Measurements from ENCODE around the genes MAPRE1 and SNTA1.

- PRO-cap, 2 experiments, result no peak in any of the 2 experiments
Measured at GRCh38 chr20:32331894-32333121, 25.8 kb upstream of the ASXL1 start.

- PRO-cap, 2 experiments, result no peak in any of the 2 experiments
Measured at GRCh38 chr20:32363315-32364146, 5.4 kb downstream of the ASXL1 start.

DNA sequence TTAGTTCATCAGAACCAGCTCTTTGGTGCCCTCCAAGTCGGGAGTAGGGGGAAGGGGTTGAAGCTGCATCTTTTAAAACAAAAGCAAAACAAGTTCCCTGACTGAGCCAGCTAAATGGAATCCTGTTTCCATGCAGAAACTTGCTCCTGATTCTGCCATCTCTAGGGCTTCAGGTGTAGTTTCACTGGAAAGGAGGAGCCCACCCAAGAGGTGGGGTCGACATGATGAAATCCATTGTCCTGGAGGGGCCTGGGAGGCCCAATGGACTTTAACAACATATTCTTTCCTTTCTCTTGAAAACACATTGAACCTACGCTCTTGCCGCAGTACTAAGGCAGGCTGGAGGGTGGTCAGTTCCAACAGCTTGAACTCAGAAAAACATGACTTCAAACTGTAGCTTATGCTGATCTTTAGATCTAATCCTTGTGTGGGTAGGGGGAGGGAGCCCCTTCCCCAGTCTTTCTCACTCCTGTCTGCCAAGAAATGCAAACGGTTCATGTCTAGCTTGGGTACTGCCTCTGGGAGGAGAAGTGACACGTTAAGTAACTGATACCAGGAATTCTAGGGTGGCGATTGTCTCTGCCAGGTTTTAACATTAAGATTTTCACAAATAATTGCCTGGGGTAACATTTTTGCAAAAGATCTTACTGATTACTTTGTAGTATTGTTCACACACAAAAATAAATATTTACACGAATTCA is 86.9 kb downstream of the ASXL1 start:
- PRO-cap, 2 experiments, result no peak in any of the 2 experiments

- PRO-cap, 2 experiments, result no peak in any of the 2 experiments
Measured at GRCh38 chr20:32457884-32458811, 100.0 kb downstream of the ASXL1 start.

GRCh38 chr20:32474504-32475022 is 110.6 kb downstream of the NOL4L start:
- PRO-cap, 2 experiments, result peak in 1 of 2 experiments; most common minus-strand start chr20:32474935 (in 1)

DNA sequence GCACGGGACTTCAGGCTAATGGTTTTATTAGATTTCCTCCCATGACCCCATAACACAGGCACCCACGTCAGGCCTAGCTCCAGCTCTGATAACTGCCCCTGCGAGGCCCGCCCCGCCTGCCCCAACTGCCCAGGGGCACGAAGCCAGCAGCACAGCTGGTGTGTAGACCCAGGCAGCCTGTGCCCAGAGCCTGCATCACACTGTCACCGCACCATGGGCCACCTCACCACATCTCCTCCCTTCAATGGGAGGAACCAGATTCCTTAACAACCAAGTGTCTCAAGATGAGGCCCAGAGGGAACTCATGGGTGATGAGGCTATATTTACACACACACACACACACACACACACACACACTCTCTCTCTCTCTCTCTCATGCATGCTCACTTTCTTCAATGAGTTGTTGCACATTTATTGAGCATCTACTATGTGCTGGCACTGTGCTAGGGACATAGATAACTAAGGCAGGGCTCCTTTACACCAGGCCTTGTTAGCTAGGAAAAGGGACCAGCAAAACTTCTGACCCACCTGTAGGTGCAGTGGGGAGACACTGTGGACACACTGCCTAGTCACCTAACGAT is 107.1 kb downstream of the NOL4L start:
- PRO-cap, 2 experiments, result no peak in any of the 2 experiments

GRCh38 chr20:32511028-32511482 is 74.1 kb downstream of the NOL4L start:
- PRO-cap, 2 experiments, result no peak in any of the 2 experiments

DNA sequence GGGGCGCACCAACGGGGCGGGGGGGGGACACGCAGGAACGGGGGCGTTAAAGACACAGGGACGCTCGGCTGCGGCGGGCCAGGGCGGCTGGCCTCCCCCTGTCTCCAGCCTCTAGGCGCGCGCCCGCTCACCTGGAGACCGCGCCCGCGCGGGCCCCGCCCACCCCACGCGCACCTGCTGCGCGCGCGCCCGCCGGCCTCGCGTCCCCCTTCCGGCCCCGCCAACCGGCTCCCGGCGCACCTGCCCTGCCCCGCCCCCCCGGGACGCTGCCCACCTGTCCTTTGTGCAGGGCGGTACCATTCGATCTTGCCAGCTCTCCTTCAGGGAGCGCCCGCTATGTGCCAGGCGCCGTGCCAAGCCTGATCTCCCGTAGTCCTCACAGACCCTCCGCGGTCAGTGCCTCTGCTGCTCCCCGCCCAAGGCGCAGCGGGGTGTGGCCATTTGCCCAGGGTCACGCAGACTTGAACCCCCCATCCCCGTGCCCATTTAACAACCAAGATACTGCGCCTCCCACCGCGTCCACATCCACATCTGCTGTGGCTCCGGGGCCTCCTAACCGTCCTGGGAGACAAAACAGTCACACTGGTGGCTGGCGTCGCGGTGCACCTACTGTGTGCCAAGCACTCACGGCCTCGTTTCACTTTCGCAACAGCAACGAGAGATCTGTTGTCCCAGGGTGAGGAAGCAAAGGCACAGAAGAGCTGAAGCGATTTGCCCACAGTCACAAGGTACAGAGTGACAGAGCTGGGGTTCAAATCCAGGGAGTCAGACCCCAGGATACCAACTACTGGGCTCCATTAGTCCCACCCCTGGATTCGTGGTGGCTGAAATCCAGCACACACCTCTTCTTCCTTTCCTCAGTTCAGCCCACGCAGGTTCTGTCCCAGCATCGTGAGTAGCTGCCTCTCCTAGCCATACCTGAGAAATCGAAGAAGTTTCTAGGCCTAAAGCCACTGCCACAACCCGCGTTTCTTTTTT is 48.0 kb downstream of the NOL4L start:
- PRO-cap, 2 experiments, result peak in 2 of 2 experiments; most common minus-strand start position 113 of the sequence (in 2)

GRCh38 chr20:32559834-32560304 is 25.3 kb downstream of the NOL4L start:
- PRO-cap, 2 experiments, result no peak in any of the 2 experiments

DNA sequence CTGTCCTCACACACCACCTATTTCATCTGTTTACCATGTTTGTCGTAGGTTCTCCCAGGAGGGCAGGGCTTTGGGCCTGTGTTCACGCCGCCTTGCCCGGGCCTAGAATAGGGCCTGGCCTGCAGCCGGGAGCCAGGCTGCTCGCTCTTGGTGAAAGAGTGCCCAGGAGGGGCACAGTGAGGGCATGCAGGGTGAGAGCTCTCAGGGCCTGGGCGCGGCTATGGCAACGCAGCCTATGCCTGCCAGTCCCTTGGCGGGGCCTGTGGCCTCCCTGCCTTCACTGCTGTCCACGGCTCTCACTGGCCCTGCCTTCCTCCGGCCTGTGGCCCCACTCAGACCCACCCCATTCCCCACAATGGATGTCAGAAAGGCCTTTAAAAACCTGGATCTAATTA is 22.6 kb upstream of the NOL4L start:
- PRO-cap, 2 experiments, result no peak in any of the 2 experiments

GRCh38 chr20:32672248-32673052 is 1.3 kb downstream of the C20orf203 start:
- PRO-cap, 2 experiments, result no peak in any of the 2 experiments

- PRO-cap, 2 experiments, result no peak in any of the 2 experiments
Measured at GRCh38 chr20:32796111-32797116, 23.3 kb upstream of the MAPRE1 start.

DNA sequence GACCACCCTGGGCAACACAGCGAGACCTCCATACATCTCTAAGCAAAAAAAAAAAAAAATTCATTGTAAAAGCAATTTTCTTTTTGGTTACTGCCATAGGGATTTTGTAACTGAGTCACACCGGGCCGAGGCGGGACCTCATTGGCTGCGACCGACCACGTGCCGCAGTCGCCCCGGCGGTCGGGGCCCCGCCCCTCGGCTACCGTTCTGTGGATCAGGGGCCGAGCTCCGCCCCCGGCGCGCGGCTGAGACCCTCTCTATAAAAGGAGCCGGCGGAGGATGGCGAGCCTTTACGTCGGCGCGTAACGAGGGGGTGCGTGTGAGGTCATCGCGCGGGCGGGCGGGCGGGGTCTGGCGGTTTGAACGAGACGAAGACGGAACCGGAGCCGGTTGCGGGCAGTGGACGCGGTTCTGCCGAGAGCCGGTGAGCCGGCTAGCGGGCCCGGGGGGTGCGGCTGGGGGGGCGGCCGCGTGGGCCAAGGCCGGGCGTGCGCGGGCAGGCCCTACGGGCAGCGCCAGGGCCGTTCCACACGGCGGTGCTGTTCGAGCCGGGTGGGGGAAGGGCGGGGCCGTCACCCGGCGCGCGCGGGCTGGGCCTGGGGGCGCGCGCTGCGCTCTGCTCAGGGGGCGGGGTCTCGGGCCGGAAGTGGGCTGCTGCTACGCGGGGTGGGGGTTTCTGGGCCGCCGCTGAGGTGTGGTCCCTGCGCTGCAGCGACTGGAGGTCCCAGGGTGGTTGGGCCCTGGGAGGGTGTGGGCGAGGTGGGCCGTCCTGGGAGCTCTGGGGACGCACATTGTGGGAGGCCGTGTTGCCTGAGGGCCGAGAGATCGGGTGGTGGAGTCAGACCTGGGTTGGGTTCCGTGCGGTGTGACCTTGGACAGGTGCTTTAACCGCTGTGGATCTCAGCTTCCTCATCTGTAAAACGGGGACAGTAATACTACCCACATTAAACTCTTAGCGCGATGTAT is at the start of gene MAPRE1:
MAPRE1 (plus strand) TSS at position 350 of the 966 bp plus-strand sequence.
- PRO-cap, 2 experiments, result peak in 2 of 2 experiments; most common plus-strand start position 362 of the sequence (in 2)

DNA sequence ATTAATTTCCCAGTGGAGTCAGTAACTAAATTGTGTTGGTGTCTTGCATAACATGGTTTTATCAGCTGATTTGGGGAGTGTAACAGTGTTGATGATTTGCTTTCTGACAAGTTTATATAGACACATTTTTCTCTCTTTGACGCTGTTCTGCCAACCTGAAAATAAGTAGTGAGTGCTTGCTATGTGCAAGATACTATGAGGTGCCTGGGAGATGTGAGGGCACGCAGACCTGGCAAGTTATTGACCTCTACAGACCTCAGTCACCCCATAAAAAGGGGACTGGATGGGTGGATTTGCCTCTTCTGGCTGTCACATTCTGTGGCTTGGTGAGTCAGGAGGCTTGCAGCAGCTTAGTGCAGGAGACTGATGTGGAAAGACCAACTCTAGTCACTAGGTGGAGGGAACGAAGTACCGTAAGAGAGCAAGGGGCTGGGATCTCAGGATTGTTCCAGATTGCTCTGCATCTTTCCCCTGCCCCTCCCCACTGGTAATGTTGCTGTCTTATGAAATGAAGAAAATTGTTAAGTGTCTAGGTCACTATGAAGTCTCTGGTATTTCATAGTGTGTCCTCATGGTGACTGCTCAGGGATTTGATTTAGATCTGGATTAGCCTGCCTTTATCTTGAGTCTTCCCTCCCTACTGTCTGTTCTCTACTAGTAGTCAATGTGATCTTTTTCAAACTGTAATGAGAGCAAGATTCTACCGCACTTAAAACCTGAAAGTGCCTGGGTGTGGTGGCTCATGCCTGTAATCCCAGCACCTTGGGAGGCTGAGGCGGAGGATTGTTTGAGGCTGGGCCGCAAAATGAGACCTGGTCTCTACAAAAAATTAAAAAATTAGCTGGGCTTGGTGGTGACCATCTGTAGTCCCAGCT is 3.4 kb downstream of the MAPRE1 start:
- PRO-cap, 2 experiments, result no peak in any of the 2 experiments

DNA sequence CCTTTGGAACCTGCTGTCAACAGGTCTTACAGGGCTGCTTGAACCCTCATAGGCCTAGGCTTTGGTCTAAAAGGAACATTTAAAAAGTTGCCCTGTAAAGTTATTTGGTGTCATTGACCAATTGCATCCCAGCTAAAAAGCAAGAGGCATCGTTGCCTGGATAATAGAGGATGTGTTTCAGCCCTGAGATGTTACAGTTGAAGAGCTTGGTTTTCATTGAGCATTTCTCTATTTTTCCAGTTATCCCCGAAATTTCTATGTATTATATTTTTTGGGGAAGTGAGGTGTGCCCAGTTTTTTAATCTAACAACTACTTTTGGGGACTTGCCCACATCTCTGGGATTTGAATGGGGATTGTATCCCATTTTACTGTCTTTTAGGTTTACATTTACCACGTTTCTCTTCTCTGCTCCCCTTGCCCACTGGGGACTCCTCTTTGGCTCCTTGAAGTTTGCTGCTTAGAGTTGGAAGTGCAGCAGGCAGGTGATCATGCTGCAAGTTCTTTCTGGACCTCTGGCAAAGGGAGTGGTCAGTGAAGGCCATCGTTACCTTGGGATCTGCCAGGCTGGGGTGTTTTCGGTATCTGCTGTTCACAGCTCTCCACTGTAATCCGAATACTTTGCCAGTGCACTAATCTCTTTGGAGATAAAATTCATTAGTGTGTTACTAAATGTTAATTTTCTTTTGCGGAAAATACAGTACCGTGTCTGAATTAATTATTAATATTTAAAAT is 9.3 kb upstream of the EFCAB8 start:
- PRO-cap, 2 experiments, result no peak in any of the 2 experiments

DNA sequence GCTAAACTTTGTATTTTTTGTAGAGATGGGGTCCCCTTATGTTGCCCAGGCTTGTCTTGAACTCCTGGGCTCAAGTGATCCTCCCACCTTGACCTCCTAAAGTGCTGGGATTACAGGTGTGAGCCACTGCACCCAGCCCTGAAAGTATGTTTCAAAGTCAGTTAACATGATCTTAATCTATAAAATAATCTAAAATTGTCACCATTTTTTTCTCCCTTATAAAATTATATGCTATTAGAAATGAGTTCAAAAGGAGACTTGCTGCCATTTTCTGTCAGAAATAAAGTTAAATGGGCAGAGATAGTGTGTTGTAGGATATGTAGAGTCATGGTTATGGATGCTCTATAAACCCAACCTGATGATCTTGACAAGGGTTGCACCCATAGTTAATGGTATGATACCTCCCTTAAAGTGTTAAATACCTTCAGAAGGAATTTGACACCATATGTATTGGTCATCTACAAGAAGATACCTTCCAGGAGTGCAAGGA is 7.4 kb upstream of the EFCAB8 start:
- PRO-cap, 2 experiments, result no peak in any of the 2 experiments

DNA sequence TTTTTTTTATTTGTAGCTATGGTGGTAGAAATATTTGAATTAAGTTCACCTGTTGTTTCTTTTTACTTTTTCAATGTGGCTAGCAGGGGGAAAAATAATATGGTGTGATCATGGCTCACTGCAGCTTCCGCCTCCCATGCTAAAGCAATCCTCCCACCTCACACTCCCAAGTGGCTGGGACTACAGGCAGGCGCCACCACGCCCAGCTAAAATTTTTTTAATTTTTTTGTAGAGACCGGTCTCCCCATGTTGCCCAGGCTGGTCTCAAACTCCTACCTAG is 459 bp upstream of the CDK5RAP1 start:
- PRO-cap, 2 experiments, result no peak in any of the 2 experiments

- PRO-cap, 2 experiments, result no peak in any of the 2 experiments
Measured at GRCh38 chr20:33431727-33432365, 11.7 kb downstream of the SNTA1 start.

GRCh38 chr20:33443477-33443807 is at the start of gene SNTA1:
Gene SNTA1 (minus strand): TSS chr20:33443763.
- PRO-cap, 2 experiments, result no peak in any of the 2 experiments

DNA sequence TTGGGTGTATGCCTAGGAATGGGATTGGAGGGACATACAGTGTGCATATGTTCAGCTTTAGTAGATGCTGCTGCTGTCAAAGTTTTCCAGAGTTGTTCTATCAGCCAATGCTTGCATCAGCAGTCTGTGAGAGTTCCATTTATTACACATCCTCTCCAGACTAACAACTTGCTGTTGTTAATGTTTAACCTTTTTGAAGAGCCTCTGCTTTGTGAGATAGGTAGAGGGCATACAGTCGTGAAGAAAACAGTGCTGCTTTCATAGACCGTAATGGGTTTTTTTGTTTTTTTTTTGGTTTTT is 23.1 kb downstream of the CBFA2T2 start:
- PRO-cap, 2 experiments, result no peak in any of the 2 experiments

Data from Colon Carcinoma Metastatic in the Brain (tissue), 2 donors.